ENCODE measurements around the genes FGB and ETFDH.

DNA sequence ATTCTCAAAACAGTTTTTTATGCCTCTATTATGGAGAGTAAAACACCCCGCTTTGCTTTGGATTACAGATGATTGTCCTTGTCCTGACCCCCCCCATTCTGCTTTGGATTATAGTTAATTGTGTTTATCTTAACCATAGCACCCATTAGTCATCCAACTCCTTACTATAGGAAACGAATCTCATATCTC is 14.6 kb downstream of the TRIM2 start:
- CAGE, long polyA plus RNA: no peak
- RRBS: no CpG with 5 or more reads among the region's 2 CpGs

GRCh38 chr4:153248720-153250043 is 44.9 kb downstream of the TRIM2 start:
- CAGE, long polyA plus RNA: no peak
- RRBS: 3% methylated on average over 10 of the region's 55 CpGs

- CAGE, long polyA plus RNA: no peak
- RRBS: no CpG with 5 or more reads among the region's 2 CpGs
These were observed 38.7 kb upstream of the TMEM131L start for GRCh38 chr4:153427481-153427844.

- CAGE, long polyA plus RNA: no peak
- RRBS: no CpG with 5 or more reads among the region's 9 CpGs
These were observed 33.0 kb upstream of the TMEM131L start for GRCh38 chr4:153433113-153433541.

DNA sequence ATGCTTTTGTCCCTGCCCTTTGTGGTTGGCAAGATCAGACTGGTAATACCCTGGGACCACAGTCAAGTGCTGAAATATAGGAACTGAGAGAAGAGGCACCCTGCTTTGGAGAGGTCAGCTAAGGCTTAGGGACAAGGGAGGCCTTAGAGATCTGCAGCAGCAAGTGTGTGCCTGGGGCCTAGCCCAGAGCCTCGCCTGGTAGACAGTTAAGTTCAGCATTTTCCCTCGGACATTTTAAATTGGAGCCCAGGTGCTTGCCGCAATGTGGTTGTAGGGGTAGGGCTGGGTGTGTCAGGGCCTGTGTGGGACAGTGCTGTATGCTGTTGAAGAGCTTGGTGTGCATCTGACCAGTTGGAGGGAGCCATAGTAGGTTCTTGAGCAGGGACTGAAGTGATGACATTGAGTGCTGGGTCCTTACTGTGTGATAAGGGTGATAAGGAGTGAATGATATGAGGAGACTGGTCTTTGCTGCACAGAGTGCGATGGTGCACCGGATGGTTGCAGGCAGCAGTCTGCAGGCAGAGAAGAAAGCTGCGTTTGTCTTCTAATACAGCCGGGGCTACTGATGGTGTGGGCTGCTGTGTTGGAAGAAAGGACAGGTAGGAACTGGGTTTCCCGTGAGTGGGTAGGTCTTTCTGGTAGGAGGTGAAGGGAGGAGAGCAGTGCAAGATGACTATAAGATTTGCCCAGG is 6.8 kb downstream of the TMEM131L start:
- CAGE, long polyA plus RNA: no peak
- RRBS: 69% methylated on average over 3 of the region's 8 CpGs

DNA sequence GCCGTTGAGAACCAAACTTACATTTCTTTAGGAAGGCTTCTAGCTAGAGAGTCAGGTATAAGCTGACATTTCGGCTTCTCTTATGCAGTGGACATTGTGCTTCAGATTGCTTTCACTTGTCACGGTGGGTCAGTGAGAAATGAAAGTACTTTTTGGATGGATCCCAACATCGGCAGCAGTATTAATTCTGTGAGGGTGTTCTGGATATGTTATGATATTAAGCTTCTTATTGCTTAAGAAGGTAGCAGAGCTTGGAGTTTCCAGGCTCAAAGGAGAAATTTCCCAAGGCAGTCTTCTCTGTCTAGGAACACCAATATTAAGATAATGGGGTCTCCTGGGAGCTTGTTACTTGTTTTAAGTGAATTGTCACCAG is 17.6 kb downstream of the TMEM131L start:
- CAGE, long polyA plus RNA: no peak
- RRBS: no CpG with 5 or more reads among the region's 4 CpGs

DNA sequence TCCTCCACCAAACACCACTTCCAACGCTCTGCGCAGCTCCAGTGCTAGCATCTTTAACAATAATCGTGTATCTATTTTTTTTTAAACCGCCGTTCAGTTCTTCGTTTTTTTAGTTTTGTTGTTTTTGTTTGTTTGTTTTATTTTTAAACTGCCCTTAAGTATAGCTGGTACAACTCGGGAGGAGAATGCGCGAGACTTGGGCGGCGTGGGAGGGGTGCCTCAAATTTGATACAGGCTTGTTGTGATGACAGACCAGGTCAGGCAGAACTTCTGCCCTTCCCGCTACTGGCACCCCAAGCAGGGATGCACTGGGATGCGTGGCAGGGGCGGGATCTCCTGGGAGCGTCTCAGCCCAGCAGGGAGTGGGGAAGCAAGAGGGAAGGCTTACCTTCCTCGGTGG is 937 bp downstream of the SFRP2 start:
- CAGE, long polyA plus RNA: no peak
- RRBS: no CpG with 5 or more reads among the region's 16 CpGs

- CAGE, long polyA plus RNA: no peak
- RRBS: no CpG with 5 or more reads among the region's 36 CpGs
These were observed 158.4 kb downstream of the DCHS2 start for GRCh38 chr4:154333040-154333679.

GRCh38 chr4:154490756-154491435 is 703 bp downstream of the DCHS2 start:
- CAGE, long polyA plus RNA: no peak
- RRBS: 1% methylated on average over 5 of the region's 65 CpGs

GRCh38 chr4:154562423-154563282 is at the start of gene FGB:
TSS of gene FGB (plus strand) at chr4:154563011.
- CAGE, long polyA plus RNA: no peak
- RRBS: no CpG with 5 or more reads among the region's 3 CpGs

DNA sequence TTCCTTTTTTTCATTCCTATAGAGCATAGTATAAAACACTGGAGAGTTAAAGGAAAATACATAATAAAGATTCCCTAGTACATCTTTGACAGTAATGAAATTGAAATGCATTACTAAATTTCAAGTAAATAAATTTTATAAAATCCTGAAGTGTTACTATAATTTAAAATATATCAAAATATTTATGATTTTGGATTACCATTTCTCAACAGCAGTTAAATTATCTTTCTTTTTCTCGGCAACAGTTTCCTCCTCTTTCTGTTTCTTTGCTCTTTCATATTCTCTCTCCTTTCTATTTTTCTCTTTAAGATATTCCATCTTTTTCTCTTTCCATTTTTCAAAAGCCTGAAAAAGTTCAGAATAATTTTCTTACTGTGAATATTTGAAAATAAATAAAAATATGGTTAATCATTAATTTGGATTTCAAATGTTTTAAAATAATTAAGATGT is 24.0 kb downstream of the MAP9 start:
- CAGE, long polyA plus RNA: no peak
- RRBS: no CpG with 5 or more reads among the region's 1 CpG

DNA sequence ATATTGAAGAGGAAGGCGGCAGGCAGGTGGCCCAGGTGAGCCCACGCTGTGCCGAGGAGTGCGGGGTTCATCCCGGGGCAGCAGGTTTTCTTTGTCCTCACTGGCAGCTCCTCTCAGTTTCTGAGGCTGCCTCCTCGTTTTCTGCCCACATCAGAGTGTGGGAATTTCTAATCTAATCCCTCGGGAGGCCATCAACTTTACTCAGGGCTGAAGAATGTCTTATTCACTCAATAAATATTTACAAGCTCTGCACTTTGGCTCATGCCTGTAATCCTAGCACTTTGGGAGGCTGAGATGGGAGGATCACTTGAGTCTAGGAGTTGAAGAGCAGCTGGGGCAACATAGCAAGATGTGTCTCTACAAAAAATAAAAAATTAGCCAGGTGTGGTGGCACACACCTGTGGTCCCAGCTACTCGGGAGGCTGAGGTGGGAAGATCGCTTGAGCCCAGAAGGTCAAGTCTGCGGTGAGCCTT is 16.1 kb upstream of the MAP9 start:
- CAGE, long polyA plus RNA: no peak
- RRBS: no CpG with 5 or more reads among the region's 10 CpGs

DNA sequence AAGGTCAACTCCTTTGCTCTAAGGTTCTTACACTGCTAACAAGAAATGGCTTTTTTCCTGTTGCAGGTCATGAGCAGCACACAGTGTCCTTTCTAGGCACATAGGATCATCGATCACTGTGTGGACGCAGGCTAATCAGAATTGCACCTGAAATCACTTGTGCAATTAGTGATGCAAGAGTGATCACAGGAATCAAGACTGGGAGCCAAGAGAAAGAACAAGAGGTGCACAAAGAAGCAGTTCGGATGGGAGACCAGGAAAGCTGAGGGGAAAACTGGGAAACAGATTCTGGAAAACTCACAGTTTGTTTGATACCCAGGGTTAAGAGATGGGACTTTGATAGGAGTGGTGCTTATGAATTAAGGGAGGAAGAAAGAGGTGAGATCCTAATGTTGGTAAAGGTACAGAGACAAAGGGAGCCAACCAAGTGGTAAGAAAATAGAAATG is 21.2 kb downstream of the TDO2 start:
- CAGE, long polyA plus RNA: no peak
- RRBS: no CpG with 5 or more reads among the region's 3 CpGs

- CAGE, long polyA plus RNA: no peak
- RRBS: no CpG with 5 or more reads among the region's 15 CpGs
These were observed 209.1 kb downstream of the PDGFC start for GRCh38 chr4:156762222-156763252.

DNA sequence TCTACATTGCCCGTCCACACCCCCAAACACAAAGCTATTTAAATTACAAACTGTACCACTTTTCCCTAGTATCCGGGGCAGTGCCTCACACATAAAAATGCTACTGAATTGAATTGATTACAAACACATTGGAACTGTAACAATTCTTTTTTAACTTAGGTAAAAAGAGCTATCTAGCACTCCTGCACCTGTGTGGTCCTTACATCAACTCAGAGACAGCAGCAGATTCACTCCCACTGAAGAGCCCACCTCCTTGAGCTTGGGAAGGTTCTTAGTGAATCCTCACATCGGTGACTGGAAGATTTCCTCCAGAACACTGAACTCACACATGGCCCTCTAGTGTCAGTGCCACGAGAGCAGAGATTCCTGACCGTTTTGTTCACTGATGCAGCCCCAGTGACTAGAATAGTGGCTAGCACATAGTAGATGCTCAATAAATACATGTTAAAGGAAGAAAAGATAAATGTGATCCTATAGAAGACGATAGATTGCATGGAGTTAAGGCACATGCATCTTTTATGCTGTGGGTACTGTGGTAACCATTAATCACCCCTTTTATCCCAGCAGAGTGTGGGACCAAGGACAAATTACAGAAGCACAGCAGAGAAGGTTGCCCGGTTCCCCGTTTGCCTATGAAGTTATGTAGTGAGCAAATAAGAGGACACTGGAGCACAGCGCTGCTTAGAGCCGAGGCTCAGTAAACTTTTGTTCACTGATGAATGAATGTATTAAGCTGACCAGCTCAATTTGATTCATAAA is 8.8 kb downstream of the GASK1B start:
- CAGE, long polyA plus RNA: no peak
- RRBS: no CpG with 5 or more reads among the region's 10 CpGs

DNA sequence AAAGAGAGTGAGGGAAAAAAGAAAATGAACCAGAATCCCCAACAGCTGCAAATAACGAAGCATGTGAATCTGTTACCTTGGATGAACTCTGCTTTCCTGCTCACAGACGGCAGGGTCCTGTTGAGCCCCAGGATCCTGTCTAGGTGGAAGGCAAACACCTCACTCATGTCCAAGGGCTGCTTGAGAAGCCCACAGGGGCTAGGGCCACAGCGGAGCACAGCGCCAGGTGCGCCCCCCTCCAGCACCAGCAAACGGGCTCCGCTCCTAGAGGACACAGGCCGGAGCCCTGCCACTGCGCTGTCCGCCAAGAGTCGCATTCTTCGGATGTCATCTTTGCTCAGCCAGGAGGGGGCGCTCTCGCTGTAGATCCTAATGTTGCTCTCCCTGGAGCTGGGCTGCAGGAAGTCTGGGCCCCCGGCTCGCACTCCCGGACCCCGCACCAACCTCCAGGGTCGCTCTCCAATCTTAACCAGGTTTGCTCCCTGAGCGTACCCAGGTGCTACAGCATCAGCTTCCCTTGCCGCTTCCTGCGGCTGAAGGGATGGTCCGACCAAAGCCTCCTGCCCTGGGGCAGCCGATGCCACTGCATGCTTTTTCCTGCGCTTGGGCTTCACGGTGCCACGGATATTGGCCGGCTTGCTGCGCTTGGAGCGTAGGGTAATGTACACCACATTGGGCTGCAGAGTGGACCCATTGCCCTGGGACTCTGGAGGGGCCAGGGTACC is 2.3 kb downstream of the GASK1B start:
- CAGE, long polyA plus RNA: no peak
- RRBS: no CpG with 5 or more reads among the region's 30 CpGs

- CAGE, long polyA plus RNA: no peak
- RRBS: no CpG with 5 or more reads among the region's 6 CpGs
These were observed 9.2 kb upstream of the GASK1B start for GRCh38 chr4:158182044-158182464.

DNA sequence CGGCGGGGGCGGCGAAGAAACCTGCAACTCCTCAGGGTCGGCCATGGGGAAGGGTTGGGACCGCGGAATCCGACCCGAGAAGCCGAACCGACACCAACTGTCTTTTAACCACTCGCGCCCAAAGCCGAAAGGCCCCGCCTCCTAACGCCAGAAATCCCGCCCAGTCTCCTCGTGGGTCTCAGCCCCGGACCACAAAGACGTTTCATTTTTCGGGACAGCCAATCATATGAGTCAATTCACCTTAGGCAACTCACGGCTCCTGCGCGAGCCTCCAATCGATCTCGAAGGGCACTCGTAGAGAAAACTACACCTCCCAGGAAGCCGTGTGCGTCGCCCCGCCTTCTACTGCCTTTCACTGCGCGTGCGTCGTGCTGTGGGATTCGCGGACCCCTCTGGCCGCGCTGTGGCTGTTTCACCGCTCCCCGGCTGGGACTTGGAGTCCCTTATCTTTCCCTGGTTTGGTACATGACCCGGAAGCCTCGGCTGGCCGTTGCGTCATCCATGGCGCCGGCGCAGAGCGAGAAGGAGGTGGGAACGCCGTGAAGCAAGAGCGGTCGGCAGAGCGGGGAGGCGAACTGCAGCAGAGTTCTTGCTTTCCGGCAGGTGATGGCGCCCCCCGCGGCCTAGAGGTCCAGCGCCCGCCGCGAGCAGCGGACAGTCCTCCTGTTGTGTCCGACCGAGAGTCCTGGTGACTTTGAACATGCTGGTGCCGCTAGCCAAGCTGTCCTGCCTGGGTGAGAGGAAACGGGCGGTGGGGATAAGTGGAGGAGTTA is at the start of gene ETFDH:
TSS of gene ETFDH (plus strand) at position 540 of the 773 bp plus-strand sequence.
- CAGE, long polyA plus RNA: no peak
- RRBS: 1% methylated on average over 13 of the region's 69 CpGs

DNA sequence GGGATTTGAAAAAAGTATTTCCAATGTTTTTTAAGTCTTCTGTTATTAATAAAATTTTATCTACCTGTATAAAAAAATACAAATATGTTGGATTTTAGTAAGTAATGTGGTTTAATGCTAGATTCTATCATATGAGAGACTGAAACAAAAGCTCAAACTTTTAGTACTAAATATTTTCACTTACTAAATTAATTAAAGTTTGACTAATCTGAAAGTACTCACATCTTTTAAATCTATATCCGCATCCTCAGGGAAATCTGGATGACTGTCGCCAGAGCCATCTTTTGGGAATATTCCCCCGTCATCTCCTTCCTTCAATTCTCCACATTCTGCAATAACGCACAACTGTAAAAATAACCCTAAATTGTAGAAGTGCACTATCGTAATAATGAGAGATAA is 7.9 kb downstream of the PPID start:
- CAGE, long polyA plus RNA: no peak
- RRBS: no CpG with 5 or more reads among the region's 5 CpGs

DNA sequence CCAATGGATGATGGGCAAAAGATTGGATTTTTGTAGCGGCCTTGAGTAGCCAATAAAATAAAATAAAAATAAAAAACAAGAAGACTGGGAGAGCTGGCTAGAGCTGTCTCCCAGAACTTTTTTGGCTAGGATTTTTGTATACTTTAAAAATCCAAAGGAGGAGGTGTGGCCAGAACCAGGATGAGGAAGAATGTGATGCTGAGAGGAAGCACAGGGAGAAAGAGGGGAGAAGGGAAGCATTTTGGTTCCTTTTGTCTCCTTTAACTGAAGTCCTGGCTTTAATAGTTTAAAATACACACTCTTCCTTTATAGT is 2.0 kb upstream of the FNIP2 start:
- CAGE, long polyA plus RNA: no peak
- RRBS: no CpG with 5 or more reads among the region's 1 CpG